ReNcell CX (cell line): ENCODE measurements around the gene TRPC7.

GRCh38 chr5:135844044-135844366 lies 9.5 kb downstream of the SLC25A48 start:
- PRO-cap: no peak

GRCh38 chr5:136047153-136047527 lies 18.4 kb downstream of the TGFBI start:
- PRO-cap: no peak

- PRO-cap: no peak
Observed at GRCh38 chr5:136190298-136190714, 2.7 kb downstream of the SMIM32 start.

GRCh38 chr5:136273906-136274242 lies 80.9 kb upstream of the SMIM32 start:
- PRO-cap: no peak

GRCh38 chr5:136365420-136365619 lies at the start of gene TRPC7:
TRPC7 (minus strand) TSS chr5:136365545.
- PRO-cap: no peak

DNA sequence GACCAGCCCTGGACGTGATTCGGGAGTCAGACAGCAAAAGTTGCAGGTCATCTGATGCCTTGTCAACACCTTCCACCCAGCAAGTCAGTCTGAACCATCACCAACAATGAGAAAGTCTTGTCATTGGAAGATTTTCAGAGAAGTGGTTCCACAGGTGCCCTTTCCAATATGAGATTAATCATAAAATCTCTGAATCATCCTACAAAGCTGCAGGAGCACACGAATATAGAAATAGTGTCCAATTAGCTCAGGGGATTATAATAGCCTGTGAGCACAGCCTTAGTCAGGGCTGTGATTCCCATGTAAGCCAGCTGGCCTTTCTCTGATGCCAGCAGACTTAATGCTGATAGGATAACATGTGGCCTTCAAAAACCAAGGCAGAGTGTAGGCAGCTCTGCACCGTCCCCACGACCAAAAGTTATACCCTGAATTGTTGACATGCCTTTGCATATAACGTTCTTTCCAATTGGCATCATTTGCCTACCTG lies 445.1 kb upstream of the TRPC7 start:
- PRO-cap: no peak

DNA sequence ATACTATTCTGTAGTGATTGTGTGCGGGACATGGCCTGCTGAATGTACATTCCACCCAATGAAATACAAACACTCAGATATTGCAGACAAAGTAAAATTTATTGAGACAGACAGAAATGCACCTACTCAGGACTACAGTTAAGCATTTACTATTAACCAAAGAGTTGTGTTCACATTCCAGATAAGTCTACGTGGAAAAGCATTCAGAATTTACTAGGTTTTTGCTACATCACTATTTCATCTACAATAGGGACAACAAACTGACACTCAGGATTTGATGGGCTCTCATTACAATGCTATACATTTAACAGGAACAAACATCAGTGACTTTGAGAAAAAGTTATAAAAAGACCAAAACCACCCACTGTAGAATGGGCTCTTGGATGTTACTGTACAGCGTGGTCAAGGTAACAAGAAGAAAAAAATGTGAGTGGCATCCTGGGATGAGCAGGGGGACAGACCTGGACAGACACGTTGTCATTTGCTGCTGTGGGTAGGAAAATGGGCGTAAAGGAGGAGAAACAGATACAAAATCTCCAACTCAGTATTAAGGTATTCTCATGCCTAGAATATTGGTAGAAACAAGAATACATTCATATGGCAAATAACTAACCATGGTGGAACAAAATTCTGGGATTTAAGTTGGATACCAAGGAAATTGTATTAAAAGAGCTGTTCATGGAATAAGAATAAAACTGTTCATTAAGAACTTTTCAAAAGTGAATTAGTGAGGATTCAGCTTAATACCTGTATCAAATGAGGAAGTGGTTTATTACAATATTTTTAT lies 523.7 kb downstream of the SPOCK1 start:
- PRO-cap: no peak

DNA sequence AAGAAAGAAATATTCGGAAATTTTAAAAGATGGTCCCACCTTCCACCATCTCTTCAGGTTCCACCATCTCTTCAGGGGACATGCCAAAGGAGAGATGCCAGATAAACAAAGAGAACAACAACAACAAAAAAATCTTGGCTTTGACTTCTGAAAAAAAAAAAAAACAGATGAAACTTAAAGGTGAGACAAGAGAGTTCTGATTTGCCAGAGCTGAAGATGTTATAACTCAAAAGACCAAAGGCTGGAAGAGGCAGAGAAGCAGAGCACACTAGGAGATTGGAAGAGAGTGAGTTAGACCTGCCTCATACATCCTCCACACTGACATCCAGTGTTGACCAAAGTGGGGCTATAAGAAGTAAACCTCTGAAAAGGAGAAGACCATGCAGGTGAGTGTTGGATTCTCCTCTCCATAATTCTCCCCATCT lies 435.9 kb downstream of the SPOCK1 start:
- PRO-cap: no peak

DNA sequence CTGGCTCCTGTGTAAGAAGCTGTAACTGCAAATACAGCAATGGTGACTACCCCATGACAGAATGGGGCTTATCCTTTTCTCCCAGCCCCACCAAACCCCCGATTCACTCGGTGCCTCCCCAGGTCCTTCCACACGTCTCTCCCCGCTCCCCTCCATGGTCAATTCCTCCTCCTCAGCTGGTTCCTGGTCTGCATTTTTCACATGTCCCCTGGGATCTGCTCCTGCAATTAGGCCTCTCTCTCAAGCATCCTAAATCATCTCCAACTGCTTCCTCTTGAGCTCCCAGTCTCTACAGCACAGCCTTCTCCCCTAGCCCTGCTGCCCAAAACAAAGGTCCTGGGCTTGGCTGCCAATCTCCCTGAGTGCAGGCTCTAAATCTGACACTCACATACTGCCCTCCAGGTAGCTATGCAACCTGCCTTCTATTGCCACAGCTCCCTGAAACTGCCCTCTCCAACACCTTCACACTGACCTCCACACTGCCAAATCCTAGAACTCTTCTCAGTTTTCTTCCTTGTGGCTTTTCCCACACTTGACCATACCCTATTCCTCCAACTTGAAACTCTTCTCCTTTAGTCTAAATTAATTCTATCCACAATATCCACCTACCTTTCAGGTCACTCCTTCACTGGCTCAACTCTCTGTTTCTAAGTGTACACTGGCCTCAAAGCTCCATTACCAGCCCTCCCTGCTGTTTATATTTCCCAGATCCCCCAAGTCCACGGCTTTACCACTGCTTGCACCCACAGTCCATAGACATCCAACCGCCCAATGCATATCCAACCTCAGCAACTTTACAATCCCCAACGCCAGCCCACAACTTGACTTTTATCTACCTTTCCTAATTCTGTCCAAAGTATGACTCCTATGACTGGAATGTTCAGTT lies 107.4 kb downstream of the SPOCK1 start:
- PRO-cap: no peak

- PRO-cap: no peak
Observed at GRCh38 chr5:137566741-137567011, 67.5 kb upstream of the SPOCK1 start.

GRCh38 chr5:137755173-137755552 lies 1.0 kb upstream of the HNRNPA0 start:
- PRO-cap: no peak

- PRO-cap: no peak
Observed at GRCh38 chr5:137838050-137838551, 29.6 kb upstream of the MYOT start.

GRCh38 chr5:137977163-137977971 lies 55.5 kb downstream of the FAM13B start:
- PRO-cap: no peak

GRCh38 chr5:137997768-137998317 lies 35.0 kb downstream of the FAM13B start:
- PRO-cap: no peak

- PRO-cap: no peak
Observed at GRCh38 chr5:138036064-138036400, 3.2 kb upstream of the FAM13B start.

DNA sequence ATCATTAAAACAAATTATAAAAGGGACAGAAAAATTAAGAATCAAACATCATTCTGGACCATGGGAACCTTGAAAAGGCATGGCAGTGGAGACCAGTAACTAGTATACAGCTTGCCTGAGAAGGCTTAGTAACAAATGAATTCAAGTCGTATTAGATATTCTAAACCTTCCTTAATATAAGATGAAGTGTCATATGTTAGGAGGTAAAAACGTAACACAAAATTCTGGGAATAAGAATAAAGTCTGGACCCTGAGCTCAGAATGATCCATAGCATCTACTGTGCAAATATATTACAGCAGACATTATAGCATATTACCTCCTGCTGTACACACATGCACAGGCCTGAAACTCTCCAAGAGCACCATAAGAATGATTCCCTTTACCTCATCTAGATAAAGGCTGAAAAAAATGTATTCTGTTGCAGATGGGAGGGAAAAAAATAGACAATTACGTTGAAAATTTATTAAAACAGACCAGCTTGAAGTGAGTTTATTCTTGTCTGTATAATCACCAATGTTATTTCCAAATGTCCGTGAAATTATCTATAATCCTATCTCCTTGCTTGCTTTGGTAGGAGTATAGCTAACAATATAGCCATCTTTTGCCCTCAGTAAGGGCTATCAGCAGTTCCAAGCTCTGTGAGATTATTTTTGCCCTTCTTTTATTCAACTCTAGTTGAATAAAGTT lies 8.9 kb downstream of the KIF20A start:
- PRO-cap: no peak

DNA sequence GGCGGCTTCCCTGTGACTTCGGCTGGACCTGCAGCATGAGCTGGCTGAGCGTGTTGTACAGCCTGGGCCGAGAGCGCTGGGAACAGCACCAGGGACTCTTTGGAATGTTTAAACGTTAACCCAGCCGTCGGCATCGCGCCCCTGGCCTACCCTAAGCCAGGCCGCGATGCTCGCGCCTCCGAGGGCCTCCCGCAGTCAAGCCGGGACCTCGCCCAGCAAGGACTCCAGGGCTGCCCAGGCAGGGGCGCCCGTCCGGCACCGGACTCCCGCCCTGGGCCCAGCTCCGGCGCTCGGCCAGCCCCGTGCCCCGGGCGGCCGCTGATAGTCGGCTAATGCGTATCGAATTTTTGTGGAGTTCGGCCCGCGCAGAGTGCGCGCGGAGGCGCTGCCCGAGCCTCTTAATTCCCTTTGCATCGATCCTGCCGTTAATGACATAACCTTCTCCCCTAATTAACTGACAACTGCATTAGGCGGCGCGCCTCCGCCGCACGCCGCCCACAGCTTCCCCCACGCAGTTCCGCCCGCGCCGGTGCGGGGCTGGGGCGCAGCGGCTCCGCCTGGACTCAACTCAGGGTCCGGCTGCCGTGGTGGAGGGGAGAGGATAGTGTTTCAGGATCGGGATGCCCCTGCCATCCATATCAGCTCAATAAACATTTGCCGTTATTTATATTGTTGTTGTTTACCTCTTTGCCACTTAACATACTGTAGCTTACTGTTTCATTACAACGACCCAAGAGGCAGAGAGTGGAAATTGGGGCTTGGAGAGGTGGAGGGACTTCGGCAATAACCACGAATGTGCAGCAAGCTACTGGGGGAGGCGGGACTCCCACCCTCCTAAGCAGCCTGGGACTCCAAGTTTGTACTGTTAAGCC lies 28.8 kb upstream of the CDC23 start:
- PRO-cap: no peak

DNA sequence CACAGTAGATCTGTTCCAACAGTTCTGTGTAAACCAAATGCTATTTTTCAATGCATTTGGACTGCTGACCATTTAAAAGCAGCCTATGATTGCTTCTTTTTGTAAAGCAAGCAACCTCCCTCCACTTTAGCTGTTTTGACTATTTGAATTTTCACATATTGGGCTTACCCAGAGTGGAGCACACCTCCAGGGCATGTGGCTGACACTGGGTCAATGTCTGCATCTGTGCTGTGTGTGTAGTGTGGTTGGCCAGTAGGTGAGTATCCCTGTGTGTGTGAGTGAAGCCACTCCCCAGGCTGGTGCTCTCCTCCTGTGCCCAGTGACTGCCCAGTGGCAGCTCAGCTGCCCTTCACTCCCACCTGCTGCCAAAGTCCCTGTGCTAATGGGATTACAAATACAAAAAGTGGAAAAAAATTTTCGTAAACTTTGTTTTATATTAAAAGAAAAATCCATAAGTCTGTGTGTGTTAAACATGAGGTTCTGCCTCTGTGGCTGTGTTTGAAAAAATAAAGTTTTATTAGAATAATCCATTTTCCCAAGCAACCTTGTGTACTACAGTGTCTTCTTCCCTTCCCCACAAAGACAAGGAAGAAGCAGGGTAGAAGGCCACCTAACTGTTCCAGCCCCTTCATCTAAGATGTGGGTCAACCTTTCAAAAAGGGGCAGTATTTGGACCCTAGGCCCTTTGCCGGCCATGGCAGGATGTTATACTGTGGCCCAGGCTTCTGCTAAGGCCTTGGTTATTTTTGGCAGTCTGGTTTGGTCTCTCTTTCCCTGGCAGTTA lies 3.1 kb upstream of the KDM3B start:
- PRO-cap: no peak

- PRO-cap: no peak
Observed at GRCh38 chr5:138352301-138352456, 306 bp upstream of the KDM3B start.

DNA sequence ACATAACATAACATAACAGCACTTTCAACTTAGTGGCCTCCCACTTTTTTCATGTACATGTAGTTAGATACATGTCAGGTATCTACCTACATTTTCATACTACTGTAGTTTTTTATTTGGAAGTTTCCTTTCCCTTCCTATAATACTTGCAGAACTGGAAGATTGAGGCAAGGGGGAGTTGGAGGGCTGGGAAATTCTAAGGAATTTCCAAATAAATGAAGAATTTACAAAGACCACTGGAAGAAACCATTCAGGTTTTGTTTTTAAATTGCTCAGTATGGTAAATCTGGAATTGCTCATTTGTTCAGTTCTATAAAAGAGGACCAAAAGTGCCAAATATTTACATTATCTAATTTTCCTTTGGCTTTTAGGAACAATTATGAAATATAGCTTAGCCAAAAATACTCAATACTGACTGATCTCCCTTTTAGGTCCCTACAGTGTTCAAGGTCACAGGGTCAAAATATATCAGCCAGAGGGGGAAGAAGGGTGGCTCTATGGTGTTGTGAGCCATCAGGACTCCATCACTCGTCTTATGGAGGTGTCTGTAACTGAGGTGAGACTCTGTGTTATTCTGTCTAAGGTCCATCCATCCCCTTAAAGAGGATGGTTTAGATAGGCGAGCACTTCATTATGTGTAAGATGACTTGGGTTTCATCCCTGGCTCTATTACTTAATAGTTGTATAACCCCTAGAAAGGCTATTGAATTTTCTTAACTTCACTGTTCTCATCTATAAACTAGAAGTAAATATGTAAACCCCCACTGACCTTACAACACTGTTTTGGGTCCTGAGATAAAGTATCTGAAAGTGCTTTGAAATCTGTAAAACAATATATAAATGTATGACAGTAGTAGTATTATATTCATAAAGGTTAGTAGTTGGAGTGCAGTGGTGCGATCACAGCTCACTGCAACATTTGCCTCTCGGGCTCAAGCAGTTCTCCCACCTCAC lies 26.9 kb downstream of the KDM3B start:
- PRO-cap: no peak